Gastroesophageal sphincter (tissue), 4 donors: ENCODE measurements around the gene FAM210A.

- PRO-cap: no peak
- RAMPAGE, long total RNA, 4 experiments: no peak in any of the 4 experiments
These were observed 45.7 kb downstream of the IMPA2 start for GRCh38 chr18:12026953-12027431.

DNA sequence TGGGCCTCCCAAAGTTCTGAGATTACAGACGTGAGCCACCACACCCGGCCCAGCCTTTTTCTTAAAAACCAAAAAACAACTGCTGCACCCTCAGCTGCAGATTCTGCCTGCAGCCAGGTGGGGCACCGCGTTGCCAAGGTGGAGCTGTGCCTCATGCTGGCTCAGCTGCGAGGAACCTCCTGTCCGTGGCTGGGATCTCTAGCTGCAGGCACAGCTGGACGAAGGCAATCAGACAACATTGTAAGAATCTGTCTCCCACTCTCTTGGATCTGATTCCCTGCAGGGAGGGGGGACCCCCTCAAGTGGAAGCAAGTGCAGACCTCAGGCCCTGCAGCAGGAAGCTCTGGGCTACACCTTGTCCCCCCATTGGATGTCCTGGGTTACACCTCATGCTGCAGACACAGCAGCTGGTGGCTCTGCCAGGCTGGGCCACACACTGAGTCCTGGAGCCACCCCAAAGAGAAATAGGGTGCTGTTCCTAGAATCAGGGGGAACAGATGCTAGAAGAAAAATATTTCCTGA, 24.1 kb downstream of the CIDEA start:
- PRO-cap: unidirectional peak, plus-strand start at position 401 of the sequence
- RAMPAGE, long total RNA, 4 experiments: no peak in any of the 4 experiments

DNA sequence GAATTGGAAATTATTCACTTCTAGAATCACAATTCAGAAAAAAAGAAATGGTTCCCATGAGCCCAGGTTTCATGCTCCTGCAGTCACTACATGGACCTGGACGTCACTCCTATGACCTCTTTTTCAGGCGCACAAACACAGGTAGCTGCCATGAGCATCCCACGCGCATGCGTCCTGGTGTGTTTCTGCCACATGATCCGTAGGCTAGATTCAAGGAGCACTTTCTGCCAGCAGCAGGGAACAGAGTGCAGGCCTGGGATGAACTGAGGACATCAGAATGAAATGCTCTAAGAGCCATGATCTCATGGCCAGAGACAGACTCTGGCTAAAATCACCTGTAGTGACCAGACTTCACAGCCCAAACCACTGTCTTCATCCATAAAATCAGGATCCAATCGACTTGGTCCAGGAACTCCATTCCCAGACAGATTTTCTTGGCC, 26.0 kb downstream of the CIDEA start:
- PRO-cap: bidirectional peak, plus-strand start at position 240 of the sequence, minus-strand start at position 113 of the sequence
- RAMPAGE, long total RNA, 4 experiments: no peak in any of the 4 experiments

- PRO-cap: no peak
- RAMPAGE, long total RNA, 4 experiments: no peak in any of the 4 experiments
These were observed 5.0 kb downstream of the TUBB6 start for GRCh38 chr18:12312912-12313557.

DNA sequence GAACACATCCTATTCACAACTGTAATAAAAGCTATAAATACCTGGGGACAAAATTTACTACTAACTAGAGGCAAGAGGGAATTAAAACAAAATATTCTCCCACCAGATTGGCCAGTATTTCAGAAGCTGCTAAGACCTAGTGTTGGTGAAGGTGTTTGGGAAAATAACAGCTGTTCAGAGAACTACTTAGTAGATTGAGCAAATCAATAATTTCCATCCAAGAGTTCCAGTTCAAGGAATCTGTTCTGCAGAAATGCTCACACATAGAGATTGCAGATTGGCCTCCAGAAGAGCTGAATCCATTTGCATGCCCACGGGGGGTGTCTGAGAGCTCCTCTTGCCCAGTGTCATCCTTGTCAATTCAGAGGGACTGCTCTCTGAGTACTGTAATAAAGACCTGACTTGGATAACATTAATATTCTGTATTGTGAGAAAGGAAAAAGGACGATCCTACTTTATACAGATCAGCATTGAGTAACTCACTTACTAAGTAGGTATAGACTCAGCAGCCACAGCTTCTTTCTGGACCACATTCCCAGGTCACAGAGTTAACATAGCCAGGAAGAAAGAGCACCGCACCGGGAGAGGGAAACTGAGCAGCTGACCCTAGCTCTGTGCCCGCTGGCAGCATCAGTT, 5.6 kb downstream of the TUBB6 start:
- PRO-cap: unidirectional peak, plus-strand start at position 549 of the sequence
- RAMPAGE, long total RNA, 4 experiments: no peak in any of the 4 experiments

DNA sequence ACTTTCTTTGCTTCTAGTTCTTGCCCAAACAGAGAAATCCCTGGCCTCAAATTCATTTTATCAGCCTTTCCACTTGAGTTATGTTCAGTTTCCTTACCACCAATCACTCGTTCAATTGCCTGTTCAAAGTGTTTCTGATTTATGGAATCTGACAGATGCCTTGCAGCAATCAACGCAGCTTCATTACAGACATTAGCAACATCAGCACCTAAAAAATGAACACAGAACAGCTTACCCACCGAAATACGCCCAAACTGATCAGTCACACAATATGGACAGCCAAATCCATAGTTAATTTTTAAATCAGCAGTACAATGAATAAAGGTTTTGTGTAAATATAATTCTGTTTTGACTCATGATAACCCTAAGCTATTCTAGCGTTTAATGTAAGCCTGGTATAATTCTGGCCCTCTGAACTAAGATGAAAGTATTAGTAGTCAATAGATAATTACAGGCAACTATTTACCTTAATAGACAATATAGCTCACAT, 28.8 kb downstream of the AFG3L2 start:
- PRO-cap: no peak
- RAMPAGE, long total RNA, 4 experiments: no peak in any of the 4 experiments

DNA sequence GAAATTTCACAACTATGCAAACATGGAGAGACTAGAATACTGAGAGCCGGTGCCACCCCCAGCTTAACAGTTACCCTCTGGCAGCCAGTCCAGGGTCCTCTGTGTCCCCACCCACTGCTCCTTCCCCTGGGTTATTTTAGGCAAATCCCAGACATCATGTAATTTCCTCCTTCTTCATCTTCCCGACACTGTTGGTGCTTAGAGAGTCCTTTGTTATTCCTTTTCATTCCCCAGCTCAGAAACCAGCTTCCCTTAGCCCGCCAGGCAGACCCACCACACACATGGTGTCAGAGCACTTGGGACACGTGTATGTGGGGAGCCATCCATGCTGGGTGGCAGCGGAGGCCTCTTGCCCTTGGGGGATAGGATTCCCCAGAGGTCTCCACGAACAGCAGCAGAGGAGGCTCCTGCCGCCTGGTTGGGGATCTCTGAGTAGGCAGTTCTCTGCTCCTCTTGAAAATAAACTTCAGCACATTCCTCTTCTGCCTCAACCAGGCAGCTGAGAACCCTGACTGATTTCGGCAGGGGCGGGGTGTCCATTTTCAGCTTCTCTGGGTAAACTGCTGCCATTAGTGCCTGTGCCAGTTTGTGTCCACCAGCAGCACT, 8.0 kb downstream of the PRELID3A start:
- PRO-cap: no peak
- RAMPAGE, long total RNA, 4 experiments: no peak in any of the 4 experiments

- PRO-cap: no peak
- RAMPAGE, long total RNA, 4 experiments: no peak in any of the 4 experiments
These were observed 13.2 kb downstream of the PRELID3A start for GRCh38 chr18:12420663-12421625.

DNA sequence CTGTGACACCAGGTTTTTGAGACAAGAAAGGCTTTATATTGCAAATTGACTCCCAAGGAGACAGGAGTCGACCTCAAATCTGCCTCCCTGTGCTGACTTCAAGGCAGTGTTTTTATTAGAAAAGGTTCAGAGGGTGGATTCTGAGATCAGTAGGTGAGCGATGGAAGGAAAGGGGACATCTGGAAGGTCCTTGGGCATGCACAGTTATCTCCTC, 10.4 kb downstream of the PSMG2 start:
- PRO-cap: no peak
- RAMPAGE, long total RNA, 4 experiments: no peak in any of the 4 experiments

DNA sequence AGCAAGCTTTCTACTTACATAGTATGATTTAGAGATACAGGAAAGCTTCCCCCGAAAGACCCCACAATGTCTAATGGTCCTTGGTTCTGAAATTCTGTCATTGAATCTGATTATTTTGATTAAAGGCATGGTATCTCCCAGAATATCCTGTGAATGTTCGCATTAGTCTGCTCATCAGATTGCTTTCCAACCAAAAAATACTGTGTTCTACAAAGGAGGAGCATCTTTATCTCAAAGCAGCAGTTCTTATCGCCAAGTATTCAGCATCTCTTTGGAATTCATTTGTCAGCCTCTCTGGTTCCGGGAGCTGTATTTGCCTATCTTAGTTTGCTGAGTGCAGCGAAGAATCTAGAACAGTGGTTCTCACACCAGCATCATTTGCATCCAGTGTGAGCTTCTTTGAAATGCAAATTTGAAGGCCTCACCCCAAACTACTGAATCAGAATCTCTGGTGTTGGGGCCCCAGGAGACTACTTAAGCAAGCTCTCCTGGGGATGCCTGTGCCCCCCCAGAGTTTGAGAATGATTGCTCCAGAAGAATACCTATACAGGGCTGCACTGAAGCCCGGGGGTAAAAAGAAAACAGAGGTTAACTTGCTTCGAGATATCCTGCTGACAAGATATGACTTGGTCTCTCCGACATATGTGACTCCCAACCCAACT, 1.4 kb upstream of the PTPN2 start:
- PRO-cap: no peak
- RAMPAGE, long total RNA, 4 experiments: no peak in any of the 4 experiments

DNA sequence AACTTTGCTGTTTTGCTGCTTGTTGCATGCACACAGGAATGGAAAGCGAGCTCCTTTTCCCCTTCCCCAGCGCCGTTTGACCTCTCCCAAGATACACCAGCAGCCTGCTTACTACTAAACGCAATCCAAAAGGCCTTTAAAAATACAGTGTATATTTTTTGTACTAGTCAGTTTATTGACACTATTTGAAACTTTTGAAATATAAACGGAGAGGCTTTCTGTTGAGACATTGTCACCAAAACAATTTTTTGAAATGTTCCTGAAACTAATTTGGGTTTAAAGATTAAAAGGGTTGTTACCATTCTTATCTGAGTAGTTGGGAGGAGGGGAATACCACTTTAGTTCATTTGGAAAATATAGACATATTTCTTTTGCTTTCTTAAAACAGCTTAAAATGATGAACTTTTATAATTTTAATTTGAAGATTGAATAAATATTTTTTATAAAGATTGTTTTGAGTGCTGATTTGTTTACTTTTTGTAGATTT, 5.8 kb upstream of the CEP192 start:
- PRO-cap: no peak
- RAMPAGE, long total RNA, 4 experiments: no peak in any of the 4 experiments

- PRO-cap: no peak
- RAMPAGE, long total RNA, 4 experiments: no peak in any of the 4 experiments
These were observed 41.7 kb upstream of the LDLRAD4 start for GRCh38 chr18:13176942-13177276.

- PRO-cap: no peak
- RAMPAGE, long total RNA, 4 experiments: no peak in any of the 4 experiments
These were observed 22.8 kb upstream of the LDLRAD4 start for GRCh38 chr18:13195868-13196067.

- PRO-cap: no peak
- RAMPAGE, long total RNA, 4 experiments: no peak in any of the 4 experiments
These were observed 218.6 kb downstream of the LDLRAD4 start for GRCh38 chr18:13437216-13437594.

- PRO-cap: no peak
- RAMPAGE, long total RNA, 4 experiments: no peak in any of the 4 experiments
These were observed 213.2 kb downstream of the FAM210A start for GRCh38 chr18:13513018-13513610.

DNA sequence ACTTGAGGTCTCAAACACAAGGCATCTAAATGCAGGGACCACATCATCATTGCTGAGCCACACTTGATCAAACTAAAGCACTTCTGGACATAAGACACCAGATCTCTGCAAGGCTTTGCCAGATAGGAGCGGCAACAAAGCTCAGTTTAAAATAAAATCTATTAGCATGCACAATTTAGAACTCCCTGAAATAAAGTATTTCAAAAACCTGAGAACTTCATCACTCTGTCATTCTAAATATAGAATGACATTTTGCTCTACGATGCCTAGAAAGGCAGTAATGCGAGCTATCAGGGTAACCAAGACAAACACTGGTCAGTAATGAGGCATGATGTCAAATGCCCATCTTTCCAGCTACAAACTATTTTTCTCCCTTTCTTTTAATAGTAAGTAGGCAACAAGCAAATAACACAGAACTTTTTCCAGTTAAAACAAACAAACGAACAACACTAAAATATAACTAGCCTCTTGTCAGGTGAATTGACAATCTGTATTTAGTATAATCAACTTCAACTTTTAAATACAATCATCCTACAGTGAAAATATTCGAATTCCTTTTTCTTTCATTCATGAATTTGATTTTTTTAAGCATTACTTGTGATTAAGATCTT, 47.4 kb downstream of the FAM210A start:
- PRO-cap: no peak
- RAMPAGE, long total RNA, 4 experiments: no peak in any of the 4 experiments

GRCh38 chr18:13725780-13726814, at the start of gene FAM210A:
Gene FAM210A, minus strand, starts transcription at chr18:13726558.
- PRO-cap: bidirectional peak, plus-strand start at chr18:13726708, minus-strand start at chr18:13726558
- RAMPAGE, long total RNA, 4 experiments: start-site peak on the plus strand in 4 of 4 experiments, at chr18:13726652-13726719 at its widest, 47 to 118 reads per replicate; start-site peak on the minus strand in 4 of 4 experiments, at chr18:13726511-13726594 at its widest, 22 to 48 reads per replicate

DNA sequence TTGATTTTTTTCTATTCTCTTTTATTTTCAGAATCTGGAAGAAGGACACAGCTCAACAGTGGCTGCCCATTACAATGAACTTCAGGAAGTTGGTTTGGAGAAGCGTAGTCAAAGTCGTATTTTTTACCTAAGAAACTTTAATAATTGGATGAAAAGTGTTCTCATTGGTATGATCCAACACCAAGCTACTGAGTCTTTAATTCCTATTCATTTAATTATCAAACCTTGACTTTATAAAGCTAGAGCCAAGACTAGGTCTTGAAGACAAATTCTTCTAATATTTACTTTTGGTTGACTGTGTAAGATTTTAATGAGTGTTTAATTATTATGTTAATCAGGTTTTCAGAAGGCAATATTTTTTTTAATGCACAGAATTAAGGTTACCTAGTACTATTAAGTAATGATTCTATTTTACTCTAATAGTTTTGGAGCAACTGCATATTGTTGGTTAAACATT, 8.0 kb downstream of the RNMT start:
- PRO-cap: no peak
- RAMPAGE, long total RNA, 4 experiments: start-site peak on the plus strand in 1 of 4 experiments, centred at position 108 of the sequence, 10 reads per replicate

- PRO-cap: no peak
- RAMPAGE, long total RNA, 4 experiments: no peak in any of the 4 experiments
These were observed 18.5 kb downstream of the RNMT start for GRCh38 chr18:13744792-13745594.

- PRO-cap: no peak
- RAMPAGE, long total RNA, 4 experiments: no peak in any of the 4 experiments
These were observed 19.7 kb upstream of the MC5R start for GRCh38 chr18:13804148-13804825.